ENCODE data around the gene ZNFX1.

GRCh38 chr20:48739347-48740017 lies 88.3 kb downstream of the PREX1 start:
- RAMPAGE, long total RNA: no peak
- RRBS: no CpG with 5 or more reads among the region's 6 CpGs

- RAMPAGE, long total RNA: no peak
- RRBS: no CpG with 5 or more reads among the region's 3 CpGs
These were observed 77.3 kb downstream of the PREX1 start for GRCh38 chr20:48750463-48750877.

GRCh38 chr20:48787150-48788409 lies 40.2 kb downstream of the PREX1 start:
- RAMPAGE, long total RNA: no peak
- RRBS: no CpG with 5 or more reads among the region's 24 CpGs

- RAMPAGE, long total RNA: no peak
- RRBS: no CpG with 5 or more reads among the region's 3 CpGs
These were observed 51.6 kb downstream of the ARFGEF2 start for GRCh38 chr20:48973172-48973470.

- RAMPAGE, long total RNA: no peak
- RRBS: no CpG with 5 or more reads among the region's 8 CpGs
These were observed 2.1 kb upstream of the DDX27 start for GRCh38 chr20:49217086-49217463.

GRCh38 chr20:49248805-49249630 lies 28.8 kb downstream of the ZNFX1 start:
- RAMPAGE, long total RNA: no peak
- RRBS: no CpG with 5 or more reads among the region's 18 CpGs

GRCh38 chr20:49277837-49278535 lies at the start of gene ZNFX1:
Gene ZNFX1 (minus strand): TSS chr20:49278057.
- RAMPAGE, long total RNA: no peak
- RRBS: 2% methylated on average over 48 of the region's 78 CpGs

DNA sequence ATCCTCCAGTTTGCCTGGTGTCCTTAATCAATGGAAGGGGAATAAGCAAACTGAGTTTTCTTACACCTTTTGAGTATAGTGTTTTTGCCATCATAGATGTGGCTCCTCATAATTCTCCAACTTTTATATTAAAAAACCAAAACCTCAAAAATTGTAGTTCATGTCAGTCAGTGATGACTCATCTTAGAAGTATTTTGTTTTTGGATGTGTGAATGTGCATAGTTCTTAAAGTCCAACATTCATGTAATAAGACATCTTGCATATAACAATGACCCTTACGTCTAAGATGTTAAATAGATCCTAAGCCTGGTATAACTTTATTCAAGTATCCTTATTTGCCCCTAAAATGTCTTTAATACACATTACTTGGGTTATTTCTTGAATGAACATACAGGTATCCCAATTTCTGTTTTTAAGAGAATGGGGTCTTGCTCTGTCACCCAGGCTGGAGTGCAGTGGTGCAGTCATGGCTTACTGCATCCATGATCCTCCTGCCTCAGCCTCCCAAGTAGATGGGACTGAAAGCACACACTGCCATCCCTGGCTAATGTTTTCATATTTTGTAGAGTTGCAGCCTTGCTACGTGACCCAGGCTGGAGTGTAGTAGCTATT lies 10.3 kb upstream of the ZNFX1 start:
- RAMPAGE, long total RNA: no peak
- RRBS: no CpG with 5 or more reads among the region's 2 CpGs

GRCh38 chr20:49356494-49357084 lies 78.7 kb upstream of the ZNFX1 start:
- RAMPAGE, long total RNA: no peak
- RRBS: no CpG with 5 or more reads among the region's 5 CpGs

- RAMPAGE, long total RNA: no peak
- RRBS: no CpG with 5 or more reads among the region's 1 CpG
These were observed 62.2 kb downstream of the KCNB1 start for GRCh38 chr20:49420260-49420769.

DNA sequence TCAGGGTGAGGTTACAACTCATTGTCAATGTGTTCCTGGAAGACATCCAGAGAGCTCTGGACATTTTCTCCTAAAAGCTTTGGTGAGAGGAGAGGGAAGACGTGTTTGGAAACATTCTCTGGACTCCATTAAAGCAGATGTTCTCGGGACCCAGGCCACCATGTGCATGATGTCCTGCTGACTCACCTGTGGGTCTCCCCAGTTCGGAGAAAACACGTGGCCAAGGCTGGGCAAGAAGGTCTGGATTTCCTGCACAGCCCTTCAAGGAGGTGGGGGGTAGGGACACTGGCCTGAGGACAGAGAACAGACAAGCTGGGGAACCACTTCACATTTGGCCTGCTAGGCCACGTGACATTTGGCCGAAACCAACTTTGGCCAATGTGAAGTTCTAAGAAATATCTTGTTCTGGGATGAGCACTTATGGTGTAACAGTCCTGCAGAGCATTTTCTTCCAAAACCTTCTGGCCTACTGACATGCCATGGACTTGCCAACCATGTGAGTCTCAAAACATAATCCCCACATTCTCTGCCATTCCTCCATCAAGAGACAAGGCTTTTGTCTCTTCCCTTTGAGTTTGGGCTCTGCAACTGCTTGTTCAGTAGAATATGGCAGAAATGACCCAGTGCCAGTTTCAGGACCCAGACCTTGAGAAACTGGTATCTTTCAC lies 61.4 kb downstream of the KCNB1 start:
- RAMPAGE, long total RNA: no peak
- RRBS: no CpG with 5 or more reads among the region's 6 CpGs

DNA sequence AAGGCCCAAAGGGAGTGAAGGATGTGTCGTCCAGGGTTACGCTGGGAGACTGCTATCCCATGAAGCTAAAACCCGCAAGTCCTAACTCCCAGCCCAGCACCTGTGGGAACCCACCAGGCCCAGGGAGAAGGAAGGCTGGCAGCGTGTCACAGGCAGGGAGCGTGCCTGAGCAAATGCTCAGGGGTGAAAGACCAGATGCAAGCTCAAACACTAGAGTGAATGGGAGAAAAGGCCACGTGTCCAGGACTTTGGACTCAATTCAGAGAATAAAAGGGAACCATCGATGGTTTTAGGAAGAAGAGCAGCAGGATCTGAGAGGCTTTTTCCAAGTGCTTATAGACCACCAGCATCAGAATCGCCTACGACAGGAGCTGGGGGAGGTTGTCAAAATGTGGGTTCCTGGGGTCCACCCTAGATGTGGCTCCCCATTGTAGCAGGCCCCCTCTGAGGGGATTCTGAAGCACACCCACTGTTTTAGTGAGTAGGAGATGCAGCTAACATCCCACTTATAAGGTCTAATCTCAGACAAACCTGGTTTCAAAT lies 16.1 kb upstream of the PTGIS start:
- RAMPAGE, long total RNA: no peak
- RRBS: no CpG with 5 or more reads among the region's 9 CpGs

DNA sequence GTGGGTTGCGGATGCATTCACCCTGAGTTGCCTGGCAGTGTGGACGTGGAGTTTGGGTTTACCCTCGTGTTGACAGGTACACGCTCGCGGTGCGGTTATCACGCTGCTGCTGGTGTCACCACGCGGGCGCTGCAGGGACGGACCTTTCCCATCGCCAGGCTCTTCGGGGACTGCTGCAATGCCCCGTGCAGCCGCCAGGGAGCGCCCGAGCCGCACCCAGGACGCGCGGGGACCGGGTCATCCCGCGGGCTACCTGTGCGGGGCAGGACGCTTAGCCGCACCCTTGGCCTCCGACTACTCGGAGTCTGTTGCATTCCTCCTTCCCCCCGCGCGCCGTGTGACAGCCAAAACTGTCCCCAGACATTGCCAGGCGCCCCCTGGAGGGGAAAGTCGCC lies 43.1 kb upstream of the PTGIS start:
- RAMPAGE, long total RNA: no peak
- RRBS: no CpG with 5 or more reads among the region's 36 CpGs

DNA sequence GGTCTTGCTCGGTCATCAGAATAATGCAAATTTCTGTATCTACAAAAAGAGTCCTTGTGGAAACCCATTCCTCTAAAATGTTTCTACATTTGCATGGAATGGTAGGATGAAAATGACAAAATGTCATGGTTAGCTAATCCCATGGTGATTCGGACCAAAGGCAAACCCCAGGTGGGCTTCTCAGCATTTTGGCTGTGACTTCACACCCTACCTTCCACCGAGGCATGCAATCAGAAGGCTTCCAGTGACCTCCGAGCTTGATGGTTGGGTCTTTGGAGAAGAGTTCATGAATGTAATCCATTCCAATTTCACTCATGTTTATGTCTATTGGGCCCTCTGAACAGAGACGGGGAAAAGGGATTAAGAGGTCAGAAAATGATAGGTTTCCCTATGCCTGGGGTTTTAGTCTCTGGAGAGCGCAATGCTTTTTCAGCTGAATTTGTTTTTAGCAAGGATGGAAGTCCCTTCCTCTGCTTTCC lies 70.3 kb downstream of the B4GALT5 start:
- RAMPAGE, long total RNA: no peak
- RRBS: no CpG with 5 or more reads among the region's 6 CpGs

DNA sequence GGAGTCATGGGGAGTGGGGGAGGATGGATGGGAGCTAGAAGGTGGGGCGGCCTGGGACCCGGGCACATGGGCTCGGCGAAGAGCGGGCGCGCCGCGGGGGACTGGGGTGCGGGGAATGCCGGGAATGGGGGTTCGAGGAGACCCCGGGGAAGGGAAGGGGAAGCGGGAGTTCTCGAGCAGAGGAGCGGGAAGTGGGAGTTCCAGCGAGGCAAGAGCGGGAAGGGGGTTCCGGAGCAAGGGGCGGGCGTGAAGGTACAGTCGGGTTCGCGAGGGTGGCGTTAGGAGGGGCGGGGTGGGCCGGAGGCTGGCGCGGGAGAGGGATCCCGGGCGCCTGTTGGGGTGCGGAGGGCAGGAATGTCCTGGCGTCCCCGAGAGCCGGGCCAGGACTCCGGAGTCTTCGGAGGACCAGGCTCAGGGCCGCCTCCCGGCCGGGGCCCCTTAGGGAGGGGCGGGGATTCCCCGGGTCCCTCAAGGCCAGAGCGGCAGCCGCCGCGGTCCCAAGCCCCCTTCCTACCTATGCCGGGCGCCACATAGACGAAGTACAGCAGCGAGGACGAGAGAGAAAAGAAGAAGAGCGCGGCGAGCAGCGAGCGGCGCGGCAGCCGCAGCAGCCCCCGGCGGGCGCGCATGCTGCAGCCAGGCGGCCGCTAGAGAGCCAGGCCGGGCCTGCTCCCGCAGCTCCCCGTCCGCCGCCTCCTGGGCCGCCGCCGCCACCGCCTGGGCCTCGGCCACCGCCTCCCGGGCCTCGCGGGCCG lies 439 bp downstream of the B4GALT5 start:
- RAMPAGE, long total RNA: no peak
- RRBS: 1% methylated on average over 68 of the region's 80 CpGs

DNA sequence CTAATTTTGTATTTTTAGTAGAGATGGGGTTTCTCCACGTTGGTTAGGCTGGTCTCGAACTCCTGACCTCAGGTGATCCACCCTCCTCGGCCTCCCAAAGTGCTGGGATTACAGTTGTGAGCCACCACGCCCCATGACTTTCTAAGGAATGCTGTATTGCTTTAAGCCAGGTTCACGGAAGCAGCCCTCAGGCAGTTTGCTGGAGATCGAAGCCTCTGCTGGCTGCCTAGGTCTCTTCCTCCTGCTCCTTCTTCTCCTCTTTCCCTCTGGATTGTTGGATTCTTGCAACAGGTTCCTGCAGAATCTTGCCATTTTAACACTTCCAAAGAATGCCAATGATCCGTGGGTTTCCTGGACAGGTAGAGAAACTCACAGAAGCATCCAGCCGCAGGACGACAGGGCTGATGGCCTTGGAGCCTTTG lies 29.3 kb upstream of the B4GALT5 start:
- RAMPAGE, long total RNA: no peak
- RRBS: no CpG with 5 or more reads among the region's 9 CpGs

- RAMPAGE, long total RNA: no peak
- RRBS: no CpG with 5 or more reads among the region's 6 CpGs
These were observed 18.2 kb upstream of the SLC9A8 start for GRCh38 chr20:49794337-49794839.

DNA sequence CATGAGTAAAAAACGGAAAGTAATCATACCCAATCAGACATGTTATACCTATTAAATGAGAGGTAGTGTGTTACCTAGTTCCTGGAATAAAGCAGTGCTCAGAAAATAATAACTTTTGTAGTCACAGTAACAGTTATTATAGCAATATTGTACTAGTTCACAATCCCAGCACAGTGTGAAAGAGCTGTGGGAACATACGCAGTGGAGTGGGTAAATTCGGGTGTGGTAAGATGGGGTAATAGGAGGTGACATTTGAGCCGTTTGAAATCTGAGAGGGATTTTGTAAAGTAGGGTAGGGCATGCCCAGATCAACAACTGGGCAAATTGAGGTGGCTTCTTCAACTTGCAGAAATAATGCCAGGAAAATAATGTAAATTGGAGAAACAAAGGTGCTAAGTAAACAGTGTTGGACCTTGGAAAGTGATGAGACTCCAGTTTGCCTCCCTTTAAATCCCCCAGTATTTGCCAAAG lies 1.7 kb downstream of the SLC9A8 start:
- RAMPAGE, long total RNA: no peak
- RRBS: no CpG with 5 or more reads among the region's 4 CpGs

DNA sequence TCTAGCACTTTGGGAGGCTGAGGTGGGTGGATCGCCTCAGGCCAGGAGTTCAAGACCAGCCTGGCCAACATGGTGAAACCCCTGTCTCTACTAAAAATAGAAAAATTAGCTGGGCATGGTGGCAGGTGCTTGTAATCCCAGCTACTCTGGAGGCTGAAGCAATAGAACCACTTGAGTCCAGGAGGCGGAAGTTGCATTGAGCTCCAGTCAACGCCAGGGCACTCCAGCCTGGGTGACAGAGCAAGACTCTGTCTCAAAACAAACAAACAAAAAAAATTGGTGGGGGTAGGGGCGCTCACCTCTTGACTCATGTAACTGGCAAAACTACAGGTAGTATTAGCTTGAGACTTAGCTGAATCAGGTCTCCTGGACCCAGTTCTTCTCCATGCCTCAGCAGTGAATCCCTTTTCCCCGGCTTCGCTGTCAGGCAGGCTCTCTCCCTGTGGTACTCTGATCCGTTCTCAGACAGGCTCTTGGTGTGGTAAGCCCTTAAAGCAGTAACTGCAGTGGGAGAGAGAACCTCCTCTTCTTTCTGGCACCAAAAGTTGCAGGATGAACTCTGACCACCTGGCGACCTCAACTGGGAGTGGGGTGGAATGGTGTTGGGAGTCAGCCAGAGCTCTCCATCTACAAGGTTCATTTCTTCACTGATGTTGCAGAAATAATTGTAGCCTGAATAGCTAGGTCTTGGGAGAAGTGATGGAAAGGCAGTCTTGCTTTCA lies 12.9 kb downstream of the SLC9A8 start:
- RAMPAGE, long total RNA: no peak
- RRBS: no CpG with 5 or more reads among the region's 8 CpGs

GRCh38 chr20:49890027-49890696 lies 25.2 kb downstream of the SPATA2 start:
- RAMPAGE, long total RNA: no peak
- RRBS: no CpG with 5 or more reads among the region's 15 CpGs

All from epithelial cell of alveolus of lung (primary cell).